A172 (cell line): ENCODE results near the genes SBK3, CCDC106, ZNF582 and ZFP28.

GRCh38 chr19:55503184-55503540 lies 14.9 kb downstream of the SSC5D start:
- RAMPAGE, long total RNA: no peak

- RAMPAGE, long total RNA: no peak
Observed at GRCh38 chr19:55545492-55546808, at the start of gene SBK3. TSS of gene SBK3 (minus strand) at chr19:55545543.

- RAMPAGE, long total RNA: no peak
Observed at GRCh38 chr19:55592799-55593610, 6.3 kb downstream of the FIZ1 start.

DNA sequence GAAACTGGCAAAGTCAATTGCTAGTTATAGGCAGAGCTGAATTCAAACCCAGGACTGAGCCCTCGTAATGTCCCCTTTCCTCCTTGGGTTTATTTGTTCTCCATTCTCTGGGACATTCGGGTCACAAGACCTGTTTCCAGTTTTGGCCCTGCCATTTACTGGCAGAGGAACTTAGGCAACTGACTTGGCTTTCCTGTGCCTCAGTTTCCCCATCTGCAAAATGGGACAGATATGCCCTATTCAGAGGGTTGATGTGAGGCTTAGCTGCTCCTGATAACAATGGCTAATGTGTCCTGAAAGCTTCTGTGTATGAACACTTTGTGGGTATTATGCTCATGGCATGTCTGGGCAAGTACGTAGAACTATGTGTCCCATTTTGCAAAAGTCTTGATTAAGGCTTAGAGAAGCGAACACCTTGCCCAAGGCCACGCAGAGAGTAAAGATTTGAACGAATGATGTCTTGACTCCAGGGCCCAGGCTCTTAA lies 1.0 kb downstream of the ZNF524 start:
- RAMPAGE, long total RNA: no peak

DNA sequence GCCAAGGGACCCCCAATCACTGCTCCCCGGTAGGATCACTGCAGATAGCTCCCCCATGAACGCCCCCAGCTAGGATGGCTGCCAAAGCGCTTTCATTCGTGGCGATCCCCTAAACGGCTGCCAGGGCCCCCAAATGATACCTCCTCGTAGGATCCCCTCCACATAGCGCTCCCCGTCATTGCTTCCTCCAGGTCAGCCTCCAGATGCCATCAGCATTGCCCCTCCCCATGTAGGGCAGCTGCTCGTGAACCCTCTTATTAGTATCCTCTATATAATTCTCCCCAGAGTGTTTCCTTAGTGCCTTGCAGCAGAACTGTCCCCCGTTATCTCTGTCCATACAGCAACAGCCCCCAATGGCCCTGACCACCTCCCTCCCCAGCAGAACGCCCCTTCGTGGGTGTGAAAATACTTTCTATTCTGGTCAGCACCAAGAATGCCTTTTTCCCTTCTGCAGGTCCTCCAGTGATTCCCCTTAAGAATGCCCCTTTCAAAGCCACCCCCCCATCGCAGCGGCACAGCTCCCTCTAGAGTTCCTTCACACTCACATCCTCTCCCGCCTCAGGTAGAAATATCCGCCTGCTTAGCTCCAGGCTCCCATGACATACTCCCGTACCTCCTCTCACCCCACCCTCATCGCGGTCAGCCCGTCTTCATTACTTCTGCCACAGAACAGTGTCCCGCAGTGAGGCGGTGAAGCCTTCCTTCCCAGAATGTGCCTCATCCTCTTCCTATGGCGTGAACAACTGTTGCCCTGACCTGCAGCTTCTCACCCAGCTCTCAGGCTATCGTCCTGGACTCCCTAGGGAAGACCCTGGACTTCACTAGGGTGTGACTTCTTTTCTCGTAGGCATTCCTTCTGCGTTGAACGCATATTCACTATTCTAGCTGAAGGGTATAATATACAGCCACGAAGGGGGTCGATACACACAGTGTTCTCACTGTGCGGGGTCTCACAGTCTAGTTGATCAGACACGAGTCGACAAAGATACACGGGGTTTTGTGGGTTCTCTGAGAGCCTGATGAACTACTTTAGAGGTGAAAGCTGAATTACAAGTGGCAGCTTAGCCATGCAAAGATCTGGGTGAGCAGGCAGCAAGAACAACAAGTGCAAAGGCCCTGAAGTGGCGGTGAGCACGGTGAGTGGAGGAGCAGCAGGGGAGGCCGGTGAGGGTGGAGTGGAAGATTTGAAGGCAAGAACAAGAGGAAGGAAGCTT lies 821 bp downstream of the ZNF865 start:
- RAMPAGE, long total RNA: no peak

GRCh38 chr19:55639901-55640470 lies 816 bp upstream of the ZNF580 start:
- RAMPAGE, long total RNA: no peak

DNA sequence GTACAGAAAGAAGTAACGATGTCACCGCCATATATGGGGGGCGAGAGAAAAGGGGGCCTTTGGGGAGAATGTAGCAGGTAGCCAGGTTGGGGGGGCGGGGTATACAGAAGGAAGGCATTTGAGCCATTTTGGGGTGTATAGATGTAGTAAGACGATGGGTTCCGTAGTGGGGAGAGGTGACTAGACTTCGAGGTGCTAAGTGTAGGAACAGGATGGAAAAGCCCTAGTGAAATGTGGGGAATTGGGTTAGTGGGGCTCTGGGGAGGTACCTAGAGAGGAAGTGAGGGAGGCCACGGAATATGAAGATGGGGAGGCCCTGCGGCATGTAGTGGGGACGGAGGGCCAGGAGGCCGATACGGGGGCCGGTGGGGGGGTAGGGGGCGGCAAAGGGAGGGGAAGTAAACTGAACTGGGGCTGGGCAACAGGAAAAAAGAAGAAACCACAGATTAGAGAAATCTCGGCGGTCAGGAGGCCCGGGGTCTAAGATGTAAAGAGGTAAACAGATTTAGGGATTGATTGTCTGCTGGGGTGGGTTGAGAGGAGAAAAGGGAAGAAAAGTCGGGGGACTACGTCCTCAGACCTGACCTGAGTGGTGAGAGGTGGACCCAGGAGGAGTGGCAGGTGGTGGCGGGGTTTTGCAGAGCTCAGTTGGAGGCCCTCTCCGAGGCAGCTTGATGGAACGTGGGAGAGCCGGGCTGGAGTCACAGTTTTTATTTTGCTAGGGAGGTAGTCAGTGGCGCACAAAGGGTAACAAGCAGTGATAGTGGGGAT lies 1.0 kb downstream of the ZNF580 start:
- RAMPAGE, long total RNA: no peak

DNA sequence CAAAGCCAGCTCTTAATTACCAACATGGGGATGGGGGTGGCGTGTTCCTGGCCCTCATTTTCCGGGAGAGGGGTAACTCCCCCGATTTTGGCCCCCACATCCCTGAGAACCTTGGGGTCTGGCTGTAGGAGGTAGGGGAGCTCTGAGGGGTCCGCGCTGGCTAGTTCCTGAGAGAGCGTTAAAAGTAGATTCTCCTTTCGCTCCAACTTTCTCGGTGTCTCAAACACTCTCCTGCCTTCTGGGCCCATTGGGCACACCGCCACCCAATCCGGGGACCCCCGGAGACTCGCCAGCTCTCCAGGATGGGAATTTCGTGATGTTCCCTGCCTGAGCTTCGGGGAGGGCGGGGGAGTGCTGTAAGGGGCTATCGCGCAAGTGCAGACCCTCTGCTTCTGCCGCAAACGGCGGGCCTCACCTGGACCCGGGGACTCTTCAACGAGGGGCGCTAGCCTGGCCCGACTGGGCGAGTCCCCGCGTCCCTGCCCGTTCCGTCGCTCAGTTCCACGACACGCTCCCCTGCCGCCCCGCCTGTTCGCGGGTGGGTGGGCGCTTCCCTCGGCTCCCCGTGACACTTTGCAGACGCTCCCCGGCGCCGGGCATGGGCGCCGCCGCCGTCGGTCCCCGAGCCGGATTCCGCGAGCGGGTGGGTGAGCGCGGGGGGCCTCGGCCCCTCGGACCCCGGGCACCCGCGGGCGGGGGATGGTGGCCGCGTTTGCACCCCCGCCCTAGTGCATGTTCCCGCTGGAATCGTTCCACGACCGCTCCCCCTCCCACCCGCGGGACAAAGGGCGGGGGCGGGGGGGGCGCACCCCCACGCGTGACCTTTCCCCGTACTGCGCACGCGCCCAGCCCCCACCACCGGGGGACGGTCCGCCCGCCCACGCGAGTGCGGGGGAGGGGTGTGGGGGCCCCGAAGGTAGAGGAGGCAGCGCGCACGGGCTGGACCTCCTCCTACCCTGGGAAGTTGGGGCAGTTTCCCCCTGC lies at the start of gene CCDC106:
CCDC106 (plus strand) TSS at position 578 of the 984 bp plus-strand sequence.
- RAMPAGE, long total RNA: no peak

- RAMPAGE, long total RNA: no peak
Observed at GRCh38 chr19:55669253-55670023, 5.6 kb upstream of the EPN1 start.

- RAMPAGE, long total RNA: no peak
Observed at GRCh38 chr19:55673922-55674921, 804 bp upstream of the EPN1 start.

GRCh38 chr19:55691774-55692352 lies 16.8 kb downstream of the EPN1 start:
- RAMPAGE, long total RNA: no peak

DNA sequence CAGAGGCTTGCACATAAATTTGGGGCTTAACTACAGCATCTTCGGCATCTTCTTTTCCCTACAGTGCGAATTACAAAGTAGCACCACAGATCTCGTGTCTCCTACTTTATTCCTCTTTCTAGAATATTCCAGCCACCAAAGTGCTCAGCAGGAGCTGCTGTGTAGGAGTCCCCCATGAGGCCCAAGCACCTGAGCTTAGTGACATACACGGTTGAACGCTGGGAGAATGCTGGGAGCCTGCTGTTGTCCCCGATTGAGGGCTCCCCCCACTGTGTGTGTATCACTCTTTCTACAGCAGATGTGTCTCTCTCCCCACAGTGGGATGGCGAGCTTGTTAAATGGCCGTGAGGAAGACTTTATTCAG lies 22.5 kb downstream of the EPN1 start:
- RAMPAGE, long total RNA: no peak

GRCh38 chr19:56107812-56108300 lies 13.2 kb downstream of the ZNF787 start:
- RAMPAGE, long total RNA: no peak

DNA sequence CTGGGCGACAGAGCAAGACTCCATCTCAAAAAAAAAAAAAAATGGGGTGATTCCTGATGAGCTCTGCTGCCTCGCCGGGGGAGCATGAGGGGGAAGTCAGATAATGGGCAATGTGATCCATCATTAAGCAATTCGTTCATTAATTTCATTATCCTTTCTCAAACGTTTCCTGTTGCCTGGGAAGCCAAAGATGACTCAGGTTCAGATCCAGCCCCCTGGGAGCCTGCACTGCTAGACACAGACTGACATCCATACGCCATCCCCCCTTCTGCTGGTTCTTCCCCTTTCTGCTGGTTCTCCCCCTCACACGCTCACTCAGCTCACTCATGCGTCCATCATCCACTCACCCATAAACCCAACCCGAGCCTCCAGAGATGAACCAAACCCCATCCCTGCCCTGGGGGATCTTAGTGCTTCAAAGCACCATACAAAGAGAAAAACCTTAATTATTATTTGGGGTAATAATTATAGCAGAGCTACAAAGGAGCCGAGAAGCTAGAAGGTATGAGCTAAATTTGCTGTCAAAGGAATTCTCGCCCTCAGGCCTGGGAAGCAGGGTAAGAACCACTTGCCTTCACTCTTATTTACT lies 7.2 kb upstream of the ZNF444 start:
- RAMPAGE, long total RNA: no peak

GRCh38 chr19:56145699-56146317 lies 4.7 kb downstream of the ZNF444 start:
- RAMPAGE, long total RNA: no peak

DNA sequence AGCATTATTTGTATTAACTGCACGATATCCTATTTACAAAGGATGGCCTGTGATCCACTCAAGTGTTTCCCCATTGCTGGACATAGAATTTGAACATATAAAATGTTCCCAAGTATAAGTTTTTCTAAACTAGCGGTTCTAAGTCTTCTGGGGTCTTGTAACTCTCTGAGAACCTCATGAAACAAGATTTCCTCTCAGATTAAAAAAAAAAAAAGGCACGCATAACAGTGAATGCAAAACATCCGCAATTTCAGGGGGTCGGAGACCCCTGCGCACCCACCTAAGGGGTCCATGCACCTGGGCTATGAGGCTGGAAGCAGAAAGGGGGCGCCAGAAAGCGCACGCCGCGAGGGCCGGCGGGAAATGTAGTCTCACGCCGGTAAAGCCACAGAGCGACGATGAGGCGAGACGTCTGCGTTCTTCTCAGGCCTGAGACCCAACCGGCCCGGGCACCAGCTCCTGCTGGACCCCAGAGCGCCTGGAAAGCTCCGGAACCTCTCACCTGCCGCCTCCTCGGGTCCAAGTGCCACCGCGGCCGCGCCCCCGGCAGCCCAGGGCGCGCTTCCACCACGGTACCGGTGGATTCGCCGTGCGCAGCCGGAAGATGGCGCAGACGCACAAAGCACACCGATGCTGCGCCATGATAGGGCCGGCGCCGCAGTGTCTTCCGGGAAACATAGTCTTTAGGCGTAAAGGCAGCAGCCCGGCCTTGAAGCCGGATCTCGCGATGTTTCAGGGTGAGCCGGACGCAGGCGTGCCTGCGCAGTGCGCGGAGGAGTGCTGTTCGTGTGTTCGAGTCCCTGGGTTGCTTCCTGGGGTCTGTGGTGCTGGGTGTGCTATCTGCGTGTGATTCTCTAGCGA lies at the start of gene ZNF582:
ZNF582 (minus strand) TSS at position 595 of the 861 bp plus-strand sequence.
- RAMPAGE, long total RNA: no peak

GRCh38 chr19:56538151-56539469 lies at the start of gene ZFP28:
TSS of gene ZFP28 (plus strand) at chr19:56538948.
- RAMPAGE, long total RNA: no peak

DNA sequence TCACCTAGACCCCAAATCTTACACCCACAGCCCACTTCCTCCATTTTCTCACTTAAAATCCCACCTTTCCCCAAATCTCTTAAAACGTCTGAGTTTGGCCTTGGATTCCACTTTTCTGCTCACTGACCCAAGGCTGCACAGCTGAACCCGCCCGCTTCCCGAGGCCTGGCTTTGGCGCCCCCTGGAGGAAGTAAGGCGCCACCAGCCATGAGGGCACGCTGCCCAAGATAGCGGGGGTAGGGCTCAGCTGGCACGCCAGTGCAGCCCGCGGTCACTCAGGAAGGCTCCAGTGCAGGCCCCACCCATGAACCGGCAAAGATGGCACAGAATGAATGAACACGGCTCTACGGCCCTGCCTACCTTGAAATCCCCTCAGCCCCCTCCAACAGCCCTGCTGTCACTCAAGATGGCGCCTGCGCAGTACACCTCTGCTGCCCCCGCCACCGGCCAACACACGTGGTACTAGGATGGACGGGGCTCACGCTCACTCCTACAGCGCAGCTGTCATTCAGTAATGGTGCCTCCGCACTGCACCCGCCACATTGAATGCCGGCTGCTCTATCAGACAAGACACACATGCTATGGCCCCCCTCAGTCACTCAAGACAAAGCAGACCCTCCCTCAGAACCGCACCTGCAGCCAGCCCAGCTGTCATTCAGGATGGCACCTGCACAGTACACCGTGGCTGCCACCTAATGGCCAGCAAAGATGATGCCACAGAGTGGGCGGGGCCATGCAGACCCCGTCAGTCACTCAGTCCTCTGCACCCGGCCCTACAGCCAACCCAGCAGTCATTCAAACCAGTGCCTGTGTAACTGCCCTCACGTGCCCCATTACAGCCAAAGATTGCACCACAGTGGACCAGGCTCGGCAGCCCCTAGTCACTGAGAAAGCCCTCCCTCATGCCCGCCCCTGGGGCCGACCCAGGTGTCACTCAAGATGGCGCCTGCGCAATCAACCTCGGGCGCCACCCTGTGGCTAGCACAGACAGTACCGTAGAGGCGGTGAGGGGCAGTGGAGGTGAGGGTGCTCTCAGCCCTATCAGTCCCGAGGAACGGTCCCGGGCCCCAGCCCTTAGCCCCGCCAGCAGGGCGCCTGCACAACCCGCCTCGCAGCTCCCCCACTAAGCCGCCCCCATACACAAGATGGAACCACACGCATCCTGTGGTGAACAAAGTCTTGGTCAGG lies 2.7 kb downstream of the PEG3 start:
- RAMPAGE, long total RNA: no peak

DNA sequence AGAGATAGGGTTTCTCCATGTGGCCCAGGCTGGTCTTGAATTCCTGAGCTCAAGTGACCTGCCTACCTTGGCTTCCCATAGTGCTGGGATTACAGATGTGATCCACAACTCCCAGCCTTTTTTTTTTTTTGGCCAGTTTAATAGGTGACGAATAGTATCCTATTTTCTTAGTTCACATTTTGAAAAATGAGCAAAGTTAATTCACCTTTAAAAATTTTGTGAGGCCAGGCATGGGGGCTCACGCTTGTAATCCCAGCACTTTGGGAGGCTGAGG lies 50.5 kb upstream of the PEG3 start:
- RAMPAGE, long total RNA: no peak

DNA sequence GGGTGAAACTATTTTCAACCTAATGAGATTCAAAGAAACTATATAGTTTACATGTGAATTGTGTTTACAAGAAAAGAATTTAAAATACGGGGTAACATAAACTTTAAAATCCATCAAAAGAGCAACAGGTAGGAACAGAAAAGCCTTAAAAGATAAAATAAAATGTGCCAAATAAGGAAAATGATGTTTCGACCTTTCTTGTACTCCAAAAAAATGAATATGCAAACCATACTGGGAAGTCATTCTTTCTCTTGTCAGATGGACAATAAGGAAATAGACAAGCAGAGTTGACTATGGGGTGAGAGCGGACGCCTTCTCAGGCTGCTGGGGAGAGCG lies 122.6 kb upstream of the PEG3 start:
- RAMPAGE, long total RNA: no peak